Parotid gland (tissue), 1 donor: ENCODE results near the gene CISD3.

- PRO-cap, result no peak
These were observed 37.3 kb downstream of the ARHGAP23 start for GRCh38 chr17:38465645-38465802.

GRCh38 chr17:38481939-38482350 is 53.7 kb downstream of the ARHGAP23 start:
- PRO-cap, result no peak

DNA sequence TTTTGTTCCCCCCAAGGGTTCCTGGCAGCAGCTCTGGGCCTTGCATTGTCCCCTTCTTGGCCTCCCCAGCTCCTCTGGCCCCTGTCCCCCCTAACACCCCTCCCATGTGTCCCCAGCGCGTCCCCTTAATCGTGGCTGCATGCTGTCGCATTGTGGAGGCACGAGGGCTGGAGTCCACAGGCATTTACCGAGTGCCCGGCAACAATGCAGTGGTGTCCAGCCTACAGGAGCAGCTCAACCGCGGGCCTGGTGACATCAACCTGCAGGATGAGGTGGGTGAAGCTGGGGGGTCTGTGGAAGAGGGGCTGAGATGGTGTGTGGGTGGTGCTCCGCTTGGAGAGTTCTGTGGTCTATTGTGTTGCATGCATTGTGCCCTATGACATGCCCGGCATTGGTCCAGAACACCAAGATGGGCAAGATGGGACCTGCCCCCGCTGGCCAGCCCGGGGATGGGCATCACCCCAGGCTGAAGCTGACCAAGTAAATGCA is 54.2 kb downstream of the ARHGAP23 start:
- PRO-cap, result no peak

DNA sequence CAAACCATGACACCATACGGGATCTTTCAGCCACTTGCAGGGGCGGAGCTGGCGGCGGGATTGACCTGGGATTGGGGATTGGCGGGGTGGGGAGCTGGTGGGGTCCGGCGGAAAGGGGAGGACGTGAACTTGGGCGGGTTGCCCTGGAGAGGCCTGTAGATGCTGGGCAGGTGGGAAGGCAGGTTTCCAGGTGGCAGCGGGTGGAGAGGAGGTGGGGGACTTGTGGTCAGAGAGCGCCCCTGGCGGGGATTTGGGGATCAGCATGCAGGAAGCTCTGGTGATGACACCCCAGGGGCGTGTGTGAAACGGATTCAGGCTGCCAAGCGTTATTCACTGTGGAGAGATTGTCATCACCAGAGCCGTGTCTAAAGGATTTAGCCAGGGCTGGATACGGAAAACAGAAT is 81.0 kb downstream of the ARHGAP23 start:
- PRO-cap, result no peak

- PRO-cap, result no peak
These were observed 82.1 kb downstream of the ARHGAP23 start for GRCh38 chr17:38510012-38511163.

GRCh38 chr17:38511164-38512123 is 83.2 kb downstream of the ARHGAP23 start:
- PRO-cap, result no peak

DNA sequence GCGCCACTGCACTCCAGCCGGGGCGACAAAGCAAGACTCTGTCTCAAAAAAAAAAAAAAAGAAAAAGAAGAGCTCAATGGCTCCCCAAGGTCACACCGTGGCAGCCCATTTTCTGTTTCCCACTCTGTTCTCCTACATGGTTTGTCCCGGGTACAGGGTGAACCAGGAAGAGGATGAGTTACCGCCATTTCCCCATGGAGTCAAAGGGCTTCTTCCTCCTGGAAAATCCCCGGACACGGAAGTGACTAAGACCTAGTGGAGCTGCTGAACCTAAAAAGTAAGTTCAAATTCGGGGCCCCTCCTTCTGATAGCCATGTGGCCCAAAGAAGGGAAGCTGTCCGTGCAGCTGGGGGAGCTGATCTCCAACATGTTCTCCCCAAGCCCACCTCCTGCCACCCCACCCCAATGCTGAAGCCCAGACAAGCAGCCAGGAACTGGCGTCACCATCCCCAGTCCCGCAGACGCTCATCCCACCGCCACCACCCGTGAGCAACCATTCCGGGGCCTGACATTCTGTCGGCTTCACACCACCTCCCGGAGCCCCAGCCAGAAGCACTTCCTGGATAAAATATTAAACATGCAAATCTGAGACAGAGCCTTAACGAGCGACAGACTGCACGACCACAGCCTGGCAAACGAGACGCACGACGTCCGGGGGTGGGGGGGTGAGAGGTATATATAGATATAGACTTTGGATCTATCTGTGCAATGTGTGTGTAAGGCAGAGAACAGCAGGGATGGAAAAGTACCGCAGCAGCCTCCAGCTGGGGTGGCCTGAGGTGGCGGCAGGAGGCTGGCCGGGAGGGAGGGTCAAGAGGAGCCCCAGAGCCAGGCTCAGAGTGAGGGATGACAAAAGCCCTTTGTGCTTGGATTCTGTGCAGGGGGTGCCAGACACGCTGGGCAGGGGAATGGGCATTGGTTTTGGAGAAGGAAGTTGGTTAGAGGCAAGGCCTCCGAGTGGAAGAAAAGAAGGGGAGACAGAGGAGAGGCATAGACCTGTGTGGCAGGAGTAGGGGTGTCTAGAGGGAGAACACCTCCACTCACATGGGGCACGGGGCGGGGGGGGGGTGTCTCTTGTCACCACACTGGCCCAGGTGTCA is 17.5 kb downstream of the EPOP start:
- PRO-cap, result no peak

DNA sequence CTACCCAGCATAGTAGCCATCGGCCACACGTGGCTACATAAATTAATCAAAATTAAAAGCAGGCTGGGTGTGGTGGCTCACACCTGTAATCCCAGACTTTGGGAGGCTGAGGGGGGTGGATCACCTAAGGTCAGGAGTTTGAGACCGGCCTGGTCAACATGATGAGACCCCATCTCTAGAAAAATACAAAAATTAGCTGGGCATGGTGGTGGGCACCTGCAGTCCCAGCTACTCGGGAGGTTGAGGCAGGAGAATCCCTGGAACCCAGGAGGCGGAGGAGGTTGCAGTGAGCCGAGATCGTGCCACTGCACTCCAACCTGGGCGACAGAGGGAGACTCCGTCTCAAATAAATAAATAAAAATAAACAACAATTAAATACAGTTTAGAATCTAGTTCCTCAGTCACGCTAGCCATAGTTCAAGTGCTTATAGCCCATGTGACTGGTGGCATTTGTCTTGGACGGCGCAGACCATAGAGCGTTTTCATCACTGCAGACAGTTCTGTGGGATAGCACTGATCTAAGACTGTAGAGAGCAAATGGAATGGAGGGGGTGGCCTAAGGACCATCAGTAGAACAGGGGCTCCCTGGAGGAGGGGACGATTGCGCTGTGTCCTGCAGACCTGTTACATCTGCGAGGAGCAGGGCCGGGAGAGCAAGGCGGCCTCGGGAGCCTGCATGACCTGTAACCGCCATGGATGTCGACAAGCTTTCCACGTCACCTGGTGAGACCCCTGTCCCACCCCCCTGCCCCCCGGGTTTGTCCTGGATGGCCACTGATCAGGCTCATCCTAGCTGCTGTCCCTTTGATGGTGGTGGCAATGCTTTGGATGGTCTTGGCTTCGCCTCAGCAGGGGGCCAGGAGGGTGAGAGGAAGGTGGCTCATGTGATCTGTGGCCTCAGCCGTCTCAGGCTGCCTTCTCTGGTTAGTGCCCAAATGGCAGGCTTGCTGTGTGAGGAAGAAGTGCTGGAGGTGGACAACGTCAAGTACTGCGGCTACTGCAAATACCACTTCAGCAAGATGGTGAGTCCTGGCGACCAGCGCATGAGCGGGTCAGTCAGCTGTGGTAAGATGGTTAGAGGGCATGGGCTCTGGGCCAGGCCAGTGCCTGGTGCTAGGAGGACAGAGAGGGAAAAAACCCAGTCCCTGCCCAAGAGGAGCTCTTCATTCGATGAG is 3.9 kb downstream of the MLLT6 start:
- PRO-cap, result no peak

GRCh38 chr17:38729450-38730623 is at the start of gene CISD3:
Gene CISD3, plus strand, starts transcription at chr17:38730341.
- PRO-cap, result bidirectional peak, plus-strand start at chr17:38730333, minus-strand start at chr17:38730141

GRCh38 chr17:38885506-38885898 is 15.6 kb downstream of the LASP1 start:
- PRO-cap, result no peak

GRCh38 chr17:38893194-38894078 is 23.6 kb downstream of the LASP1 start:
- PRO-cap, result no peak

GRCh38 chr17:38923871-38924247 is 43.3 kb downstream of the FBXO47 start:
- PRO-cap, result no peak

DNA sequence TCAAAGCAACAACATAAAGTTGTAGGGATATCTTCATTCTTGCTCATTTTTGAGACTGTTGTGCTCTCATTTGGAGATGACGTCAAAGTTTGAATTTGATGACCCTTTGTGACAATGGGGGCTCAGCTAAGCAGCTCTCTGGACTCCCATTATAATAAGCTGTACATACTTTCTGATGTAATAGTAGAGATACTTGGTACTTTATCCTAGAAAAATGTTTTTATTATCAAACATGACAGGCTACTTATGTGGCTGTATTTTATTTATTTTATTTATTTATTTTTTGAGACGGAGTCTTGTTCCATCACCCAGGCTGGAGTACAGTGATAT is 17.7 kb upstream of the FBXO47 start:
- PRO-cap, result no peak

- PRO-cap, result no peak
These were observed 1.5 kb upstream of the ARL5C start for GRCh38 chr17:39167398-39167954.

DNA sequence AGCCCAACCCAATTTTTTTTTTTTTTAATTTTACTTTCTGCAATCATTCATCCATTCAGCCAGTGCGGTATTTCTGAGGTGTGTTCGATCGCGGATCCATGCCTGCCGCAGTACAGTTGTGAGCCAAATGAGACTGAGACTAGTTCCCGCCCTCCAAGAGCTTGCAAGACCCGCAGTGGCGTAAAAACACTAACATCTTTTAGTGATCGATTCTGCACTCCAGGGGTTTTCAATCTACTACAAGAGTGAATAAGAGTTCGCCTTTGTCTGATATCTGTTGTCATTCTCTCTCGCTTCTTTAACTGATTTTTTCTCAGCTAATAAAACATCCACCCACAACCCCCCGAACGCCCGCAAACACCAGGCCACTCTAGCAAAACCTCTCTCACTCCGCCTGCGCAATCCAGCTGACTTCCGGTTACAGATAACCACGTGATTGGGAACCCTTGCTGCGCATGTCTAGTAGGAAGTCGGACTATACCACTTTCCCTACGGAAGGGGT is 409 bp upstream of the RPL19 start:
- PRO-cap, result bidirectional peak, plus-strand start outside the sequence, minus-strand start at position 387 of the sequence

GRCh38 chr17:39202691-39203152 is 2.6 kb downstream of the RPL19 start:
- PRO-cap, result no peak

DNA sequence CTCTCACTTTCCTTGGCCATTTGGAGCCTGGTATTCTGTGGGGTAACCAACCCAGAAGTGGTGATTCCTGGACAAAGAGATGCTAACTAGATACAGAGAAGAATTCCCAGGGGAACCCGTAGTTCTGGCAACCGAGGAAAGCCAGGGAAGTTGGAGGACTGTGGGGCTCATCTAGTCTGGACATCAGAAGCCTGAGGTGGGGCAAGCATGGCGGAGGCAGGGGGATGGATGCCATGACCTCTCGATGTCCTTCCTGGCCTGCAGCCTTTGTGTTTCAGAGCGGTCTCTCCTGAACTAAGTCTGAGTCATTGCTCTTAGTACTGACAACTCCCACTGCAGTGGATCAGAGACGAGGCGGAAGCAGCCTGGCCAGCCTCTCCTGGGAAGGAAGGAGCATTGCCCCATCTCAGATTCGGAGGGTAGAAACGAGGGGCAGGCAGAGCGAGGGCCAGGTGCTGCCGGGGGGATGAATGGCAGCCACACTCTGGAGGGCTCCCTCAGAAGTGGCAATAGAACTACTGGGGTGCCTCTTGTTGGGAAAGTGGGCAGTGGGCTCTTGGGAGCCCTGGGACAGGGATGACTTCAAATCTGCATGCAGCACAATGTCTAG is 3.5 kb upstream of the STAC2 start:
- PRO-cap, result no peak

DNA sequence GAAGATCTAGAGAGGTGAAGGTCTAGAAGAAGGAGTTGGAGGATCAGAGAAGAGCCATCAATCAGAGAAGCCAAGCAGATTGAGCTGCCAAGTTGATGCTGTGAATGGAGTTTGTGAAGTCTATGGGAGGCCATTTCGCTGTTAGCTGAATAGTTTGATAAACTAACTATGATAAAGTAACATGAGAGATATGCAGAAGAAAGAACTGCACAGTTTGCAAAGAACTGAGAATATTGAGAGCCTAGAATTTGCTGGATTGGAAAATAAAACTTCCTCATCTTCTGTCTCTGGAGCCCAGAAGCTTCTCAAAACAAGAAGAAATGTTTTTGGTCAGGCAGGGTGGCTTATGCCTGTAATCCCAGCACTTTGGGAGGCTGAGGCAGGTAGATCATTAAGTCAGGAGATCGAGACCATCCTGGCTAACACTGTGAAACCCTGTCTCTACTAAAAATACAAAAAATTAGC is 40.2 kb downstream of the FBXL20 start:
- PRO-cap, result no peak

GRCh38 chr17:39401708-39403012 is 734 bp upstream of the FBXL20 start:
- PRO-cap, result bidirectional peak, plus-strand start at chr17:39401792, minus-strand start at chr17:39401625

DNA sequence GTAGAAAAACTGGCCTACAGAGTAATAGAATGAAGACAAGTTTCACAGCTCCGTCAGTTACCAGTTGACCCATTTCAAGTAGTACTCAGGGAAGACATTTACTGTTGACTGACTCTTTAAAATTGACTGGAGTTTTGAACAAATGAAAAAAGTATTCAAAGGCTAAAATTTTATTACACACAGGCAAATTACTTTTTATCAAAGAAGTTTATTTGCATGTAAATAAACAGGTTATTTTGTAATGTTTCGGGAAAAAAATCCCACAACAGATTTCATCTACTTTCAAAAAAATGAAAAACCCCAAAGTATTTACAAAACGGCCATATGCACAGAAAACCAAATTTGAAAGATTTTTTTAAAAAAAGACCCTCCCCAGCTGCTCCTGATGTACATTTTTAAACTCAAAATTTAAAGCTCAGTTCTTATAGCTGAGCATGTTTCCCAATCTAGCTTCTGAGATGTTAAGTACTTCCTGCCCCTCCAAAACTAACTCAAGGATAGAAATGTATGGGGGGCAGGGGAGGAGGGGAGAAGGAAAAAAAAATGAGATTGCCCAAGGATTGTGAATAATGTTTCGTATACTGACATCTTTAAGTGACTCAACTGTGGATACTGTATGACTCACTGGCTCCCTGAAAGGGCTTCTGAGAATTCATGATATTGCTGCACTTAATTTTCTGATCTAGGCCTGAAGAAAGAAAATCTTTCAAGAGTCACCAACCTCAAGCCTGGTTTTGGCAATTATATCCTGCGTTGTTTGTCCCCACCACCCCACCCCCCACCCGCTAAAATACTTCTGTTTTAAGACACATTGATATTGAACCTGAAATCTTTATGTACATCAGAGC is 2.9 kb upstream of the FBXL20 start:
- PRO-cap, result no peak